B cell (primary cell): Measurements from ENCODE around the genes MIGA2 and PTPA.

DNA sequence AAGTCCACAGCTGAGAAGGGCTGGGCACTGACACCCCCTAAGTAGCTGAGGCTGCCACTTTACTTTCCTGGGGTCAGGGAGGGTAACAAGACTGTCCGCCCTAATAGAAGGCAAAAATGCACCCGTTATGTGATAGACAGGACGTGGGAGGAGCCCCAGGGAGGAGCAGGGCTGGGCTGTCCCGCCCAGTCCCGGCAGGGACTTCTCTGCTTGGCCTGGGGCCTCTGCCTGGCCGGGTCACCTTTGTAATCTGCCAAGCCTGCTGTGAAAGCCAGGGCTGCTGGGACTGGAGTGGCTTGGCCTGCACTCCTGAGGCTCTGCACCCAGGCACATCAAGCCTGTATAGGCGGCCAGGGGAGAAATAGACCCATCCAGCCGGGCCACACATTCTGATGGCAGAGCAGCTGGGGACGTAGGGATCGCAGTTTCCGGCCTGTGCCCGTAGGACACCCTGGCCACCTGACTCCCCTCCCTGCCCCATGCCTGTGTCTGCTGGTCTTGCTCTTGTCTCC lies 28.2 kb downstream of the DYNC2I2 start:
- PRO-cap = no peak
- CAGE, long polyA plus RNA = no peak

- PRO-cap = no peak
- CAGE, long polyA plus RNA = no peak
Measured at GRCh38 chr9:128629199-128629864, 27.3 kb downstream of the DYNC2I2 start.

GRCh38 chr9:128689338-128690152 lies 523 bp downstream of the SET start:
- PRO-cap = bidirectional peak, plus-strand start at chr9:128689974, minus-strand start at chr9:128690025
- CAGE, long polyA plus RNA = start-site peak on the plus strand at chr9:128689503-128689643, 464 and 544 reads in 2 replicates

- PRO-cap = no peak
- CAGE, long polyA plus RNA = no peak
Measured at GRCh38 chr9:128692534-128693285, 3.7 kb downstream of the SET start.

DNA sequence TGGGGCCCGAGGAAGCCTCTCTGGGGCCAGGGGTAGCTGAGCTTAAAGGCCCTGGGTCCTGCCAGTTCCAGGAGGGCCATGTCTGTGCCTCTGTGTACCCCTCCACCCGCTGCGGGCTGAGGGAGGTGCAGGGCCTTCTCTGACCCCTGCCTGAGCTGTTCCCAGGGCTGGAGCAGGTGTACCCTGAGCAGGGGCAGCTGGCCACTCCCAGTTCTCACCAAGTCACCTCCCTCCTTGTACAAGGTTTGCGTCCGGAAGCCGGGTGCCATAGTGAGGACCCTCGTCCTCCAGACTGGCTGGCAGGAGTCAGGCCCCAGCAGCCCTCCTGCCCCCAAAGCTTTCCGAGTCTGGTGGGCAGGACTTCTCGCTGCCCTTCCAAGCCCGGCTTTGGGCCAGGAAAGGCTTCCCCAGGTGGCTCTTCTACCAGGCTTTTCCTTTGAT lies 9.2 kb upstream of the ENDOG start:
- PRO-cap = no peak
- CAGE, long polyA plus RNA = no peak

DNA sequence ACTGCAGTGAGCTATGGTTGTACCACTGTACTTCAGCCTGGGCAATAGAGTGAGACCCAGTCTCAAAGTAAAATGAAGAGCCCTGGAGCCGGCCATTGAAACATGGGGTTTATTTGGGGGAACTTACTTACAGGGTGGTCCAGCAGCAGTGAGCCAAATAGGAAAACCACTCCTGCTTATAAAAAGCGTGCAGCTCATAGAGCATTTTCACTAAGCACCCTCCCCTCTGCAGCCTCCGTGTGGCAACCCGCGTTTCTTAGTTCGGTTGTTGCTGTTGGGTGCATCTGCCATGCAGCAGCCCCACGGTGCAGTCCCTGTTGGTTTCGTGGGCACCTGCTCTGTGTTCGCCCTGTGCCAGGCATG lies 10.2 kb upstream of the PHYHD1 start:
- PRO-cap = no peak
- CAGE, long polyA plus RNA = no peak

DNA sequence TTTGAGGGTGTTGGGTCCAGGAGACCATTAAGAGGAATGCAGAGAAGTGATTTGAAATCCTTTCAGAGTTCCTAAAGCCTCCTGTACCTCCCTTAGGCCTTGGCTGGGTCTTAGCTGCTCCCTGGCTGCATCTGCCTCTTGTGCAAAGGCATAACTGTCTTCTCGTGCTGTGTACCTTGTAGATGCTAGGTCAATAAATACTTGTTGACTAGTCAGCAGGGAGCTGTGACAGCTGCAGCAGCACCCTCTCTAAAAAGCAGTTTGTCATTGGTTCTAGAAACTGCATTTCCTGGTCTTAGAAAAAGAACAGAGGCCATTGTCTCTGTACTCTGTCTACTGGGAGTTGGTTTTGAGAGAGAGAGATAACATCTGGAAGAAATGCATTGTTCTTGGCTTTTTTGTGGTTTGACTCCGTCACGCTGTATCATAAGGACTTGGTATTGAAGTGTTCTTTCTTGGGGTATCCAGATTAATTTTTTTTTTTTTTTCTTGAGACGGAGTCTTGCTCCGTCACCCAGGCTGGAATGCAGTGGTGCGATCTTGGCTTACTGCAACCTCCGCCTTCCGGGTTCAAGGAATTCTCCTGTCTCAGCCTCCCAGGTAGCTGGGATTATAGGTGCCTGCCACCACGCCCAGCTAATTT lies 32.3 kb downstream of the SH3GLB2 start:
- PRO-cap = no peak
- CAGE, long polyA plus RNA = no peak

DNA sequence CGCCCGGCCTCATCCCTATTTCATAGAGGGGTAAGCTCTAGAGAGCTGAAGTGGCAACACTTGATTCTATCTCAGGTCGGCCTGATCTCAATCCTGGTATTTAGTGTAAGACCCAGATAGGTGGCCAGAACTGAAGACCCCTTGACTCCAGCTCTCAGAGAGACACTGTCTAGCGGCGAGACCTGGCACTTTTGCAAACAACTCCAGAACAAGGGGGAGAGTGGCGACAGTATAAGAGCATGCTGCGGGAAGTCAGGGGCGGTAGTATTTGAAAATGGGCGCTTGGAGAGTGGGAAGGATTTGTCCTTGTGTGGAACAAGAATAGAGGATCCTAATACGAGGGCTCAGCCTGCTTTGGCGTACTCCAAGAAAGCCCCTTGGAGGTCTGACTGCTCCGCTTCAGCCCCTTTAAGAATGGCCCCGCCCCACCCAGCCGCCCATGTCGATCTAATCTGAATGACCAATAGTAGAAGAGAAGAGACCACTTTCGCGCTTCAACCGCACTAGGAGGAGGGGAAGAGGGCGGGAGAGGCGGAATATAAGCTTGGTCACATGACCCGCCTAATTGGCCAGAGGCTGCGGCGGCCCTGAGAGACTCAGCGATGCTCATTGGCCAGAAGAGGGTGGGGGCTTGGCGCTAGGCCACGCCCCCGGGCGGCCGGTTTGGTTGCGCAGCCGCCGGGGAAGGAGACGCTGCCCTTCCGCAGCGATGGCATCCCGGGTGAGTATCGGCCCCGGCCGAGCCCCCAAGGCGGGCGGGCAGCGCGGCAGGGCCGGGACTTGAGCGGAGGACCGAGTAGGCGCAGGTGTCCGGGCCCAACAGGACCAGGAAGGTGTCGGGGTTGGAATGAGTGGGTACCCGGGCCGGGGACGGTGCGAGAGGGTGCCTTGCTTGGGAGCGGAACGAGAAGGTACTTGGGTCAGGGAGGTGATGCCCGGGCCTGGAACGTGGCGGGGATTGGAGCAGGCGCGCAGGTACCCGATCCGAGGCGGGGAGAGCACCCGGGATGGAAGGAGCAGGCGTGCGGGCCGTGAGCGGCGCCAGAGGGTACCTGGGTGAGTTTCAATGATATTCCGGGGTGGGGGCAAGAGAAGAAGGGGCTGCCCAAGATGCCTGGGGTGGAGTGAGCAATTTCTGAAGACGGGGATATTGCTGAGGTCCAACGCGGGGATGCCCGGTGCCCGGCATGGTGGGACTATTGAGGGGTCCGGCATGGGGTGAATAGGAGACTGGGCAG lies at the start of gene MIGA2:
MIGA2 (plus strand) TSS at position 666 of the 1,238 bp plus-strand sequence.
- PRO-cap = bidirectional peak, plus-strand start at position 690 of the sequence, minus-strand start at position 372 of the sequence
- CAGE, long polyA plus RNA = start-site peak on the plus strand centred at position 691 of the sequence, 27 bp wide, 55 and 91 reads in 2 replicates

DNA sequence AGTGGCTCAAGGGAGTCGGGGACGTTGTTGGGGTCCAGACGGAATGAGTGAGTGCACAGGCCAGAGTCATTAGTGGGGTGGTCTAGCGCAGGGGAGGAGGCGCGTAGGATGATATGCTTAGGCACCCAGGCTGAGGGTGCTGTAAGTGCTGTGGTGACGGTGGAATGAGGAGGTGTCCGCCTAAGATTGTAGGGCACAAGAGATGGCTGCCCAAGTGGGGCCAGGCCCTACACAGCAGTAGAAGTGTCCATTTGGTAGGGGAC lies 704 bp downstream of the MIGA2 start:
- PRO-cap = no peak
- CAGE, long polyA plus RNA = no peak

DNA sequence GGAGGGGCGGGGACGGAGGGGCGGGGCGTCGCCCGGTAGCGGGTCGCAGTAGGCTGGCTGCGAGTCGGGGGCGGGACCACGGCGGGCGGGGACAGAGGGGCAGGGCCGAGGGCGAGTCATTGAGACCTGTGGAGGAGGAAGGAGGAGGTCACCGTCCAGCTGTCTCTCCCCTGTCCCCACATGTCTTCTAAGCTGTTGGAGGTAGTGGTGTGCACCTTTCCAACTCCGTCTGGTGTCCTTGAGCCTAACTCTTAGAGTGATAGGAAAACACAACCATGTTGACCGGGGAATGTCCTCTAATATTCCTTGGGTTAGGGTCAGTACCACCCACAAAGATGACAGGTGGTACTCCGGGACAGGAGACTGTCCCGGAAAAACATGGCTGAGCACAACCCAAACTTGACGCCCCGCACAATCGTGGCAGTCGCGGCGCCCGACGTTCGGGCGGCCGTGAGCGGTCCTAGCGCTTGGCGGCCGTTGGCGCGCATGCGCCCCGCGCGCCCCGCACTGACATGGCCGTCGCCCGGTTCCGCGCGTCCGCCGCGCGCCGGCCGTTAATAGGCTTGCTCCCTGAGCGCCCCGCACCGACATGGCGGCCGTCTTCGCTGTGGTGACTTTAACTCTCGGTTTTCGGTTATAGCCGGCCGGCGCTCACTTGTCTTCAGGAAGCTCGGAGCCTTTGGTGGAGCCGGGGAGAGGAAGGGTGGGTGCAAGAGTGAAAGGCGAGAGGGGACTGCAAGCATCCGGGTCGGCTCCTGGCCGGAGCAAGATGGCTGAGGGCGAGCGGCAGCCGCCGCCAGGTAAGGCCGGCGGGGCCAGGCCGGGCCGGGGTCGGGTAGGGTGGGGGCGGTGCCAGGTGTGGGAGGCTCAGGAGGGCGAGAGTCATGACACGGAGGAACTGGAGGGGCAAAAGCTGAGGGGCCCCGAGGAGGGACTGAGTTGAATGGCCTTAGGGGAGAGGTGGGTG lies at the start of gene PTPA:
PTPA (plus strand) TSS at position 584 of the 967 bp plus-strand sequence.
- PRO-cap = bidirectional peak, plus-strand start at position 119 of the sequence, minus-strand start outside the sequence; bidirectional peak, plus-strand start at position 505 of the sequence, minus-strand start at position 479 of the sequence
- CAGE, long polyA plus RNA = no peak

DNA sequence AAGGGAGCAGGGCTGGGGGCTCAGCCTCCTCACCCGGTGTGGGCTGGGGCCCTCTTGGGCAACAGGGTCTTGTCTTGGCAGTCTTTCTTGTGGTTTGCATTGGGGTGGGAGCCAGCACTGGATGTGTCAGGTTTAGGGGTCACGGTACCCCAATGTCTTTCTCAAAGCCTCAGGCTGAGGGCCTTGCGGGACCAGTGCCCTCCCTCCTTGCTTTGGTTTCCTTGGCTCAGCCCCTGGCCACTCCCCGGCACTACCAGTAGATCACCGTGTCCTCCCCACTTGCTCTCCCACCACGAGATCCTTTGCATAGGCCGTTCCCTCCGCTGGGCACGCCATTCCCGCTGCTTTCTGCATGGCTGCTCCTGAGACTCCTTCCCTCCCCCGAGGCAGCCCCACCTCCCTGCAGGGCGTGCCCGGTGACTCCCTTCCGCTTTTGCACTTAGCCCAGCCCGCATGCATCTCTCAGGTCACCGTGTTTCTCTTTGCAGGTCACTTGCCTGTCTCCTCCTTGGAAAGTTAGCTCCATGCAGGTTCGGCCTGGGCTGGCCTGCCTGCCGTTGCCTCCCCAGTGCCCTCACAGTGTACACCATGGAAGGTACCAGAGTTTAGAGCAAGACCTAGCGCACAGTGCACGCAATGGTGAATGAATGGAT lies 214.6 kb downstream of the C9orf50 start:
- PRO-cap = no peak
- CAGE, long polyA plus RNA = no peak

- PRO-cap = bidirectional peak, plus-strand start at chr9:129413310, minus-strand start at chr9:129413196; bidirectional peak, plus-strand start at chr9:129413466, minus-strand start at chr9:129413471; bidirectional peak, plus-strand start at chr9:129413989, minus-strand start at chr9:129413681
- CAGE, long polyA plus RNA = no peak
Measured at GRCh38 chr9:129412911-129413870, 207.7 kb downstream of the C9orf50 start.

DNA sequence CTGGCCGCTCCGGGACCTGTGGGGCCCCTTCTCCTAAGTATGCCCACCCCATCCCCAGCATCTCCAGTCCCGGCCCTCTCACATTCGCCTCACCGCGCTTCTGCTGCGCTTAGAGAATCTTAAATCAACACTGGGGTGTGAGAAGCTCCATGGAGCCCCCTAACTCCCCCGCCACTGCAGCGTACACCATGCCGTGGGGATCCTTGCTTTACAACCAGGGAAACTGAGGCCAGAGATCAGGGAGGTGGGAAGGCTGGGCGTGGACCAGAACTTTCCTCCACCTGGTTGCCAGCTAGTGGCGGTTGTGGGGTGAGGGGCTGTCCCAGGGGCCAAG lies 161.3 kb downstream of the C9orf50 start:
- PRO-cap = no peak
- CAGE, long polyA plus RNA = no peak

- PRO-cap = no peak
- CAGE, long polyA plus RNA = no peak
Measured at GRCh38 chr9:129473628-129474394, 147.1 kb downstream of the C9orf50 start.

DNA sequence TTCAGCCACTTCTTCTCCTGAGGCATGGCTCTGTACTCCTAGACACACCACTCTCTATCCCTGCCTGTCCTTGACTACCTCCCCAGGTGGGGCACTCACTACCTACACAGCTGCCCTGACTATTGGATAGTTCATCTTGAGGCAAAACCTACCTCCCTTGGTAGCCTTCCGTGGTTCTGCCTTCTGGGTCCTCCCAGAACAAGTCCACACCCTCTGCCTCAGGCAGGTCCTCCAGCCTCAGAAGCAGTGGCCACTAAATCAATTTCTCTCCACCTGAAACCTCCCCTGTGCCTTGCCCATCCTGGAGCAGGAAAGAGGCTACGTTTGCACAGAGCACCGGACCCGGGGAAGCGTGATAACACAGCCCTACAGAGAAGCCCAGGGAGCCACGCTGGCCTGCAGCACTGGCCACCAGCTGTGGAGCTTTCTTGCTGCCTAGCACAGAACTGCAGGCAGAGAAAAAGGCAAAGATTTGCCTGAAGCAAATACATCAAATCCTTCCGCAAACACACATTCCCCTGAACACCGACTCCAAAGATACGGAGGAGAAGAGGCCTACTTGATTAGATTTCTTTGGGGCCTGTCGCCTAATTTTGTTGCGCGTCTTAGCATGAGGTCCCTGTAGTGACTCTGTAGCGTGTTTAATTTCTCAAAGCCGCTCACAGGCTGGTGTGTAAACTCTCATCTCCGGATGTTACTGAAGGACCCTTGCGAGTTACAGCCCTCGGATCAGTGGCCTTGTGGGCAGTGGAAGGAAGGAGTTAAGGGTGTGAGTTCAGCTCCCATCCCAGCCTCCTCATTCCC lies 141.7 kb downstream of the C9orf50 start:
- PRO-cap = no peak
- CAGE, long polyA plus RNA = no peak

- PRO-cap = no peak
- CAGE, long polyA plus RNA = no peak
Measured at GRCh38 chr9:129487301-129487648, 133.6 kb downstream of the C9orf50 start.

DNA sequence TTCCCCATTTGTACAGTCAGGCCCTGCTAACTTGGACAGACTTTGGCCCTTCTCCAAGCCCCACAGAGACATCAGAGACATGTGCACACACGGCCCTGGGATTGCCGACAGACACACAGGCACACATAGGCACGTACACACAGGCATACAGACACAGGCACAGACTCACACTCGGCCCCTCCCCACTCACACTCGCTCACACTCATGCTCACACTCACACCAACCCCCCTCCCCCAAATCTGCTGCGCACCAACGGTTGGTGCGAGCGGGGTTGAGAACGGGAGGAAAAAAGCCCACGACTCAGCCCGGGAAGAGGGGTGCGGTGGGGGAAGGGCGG lies 133.0 kb downstream of the C9orf50 start:
- PRO-cap = bidirectional peak, plus-strand start outside the sequence, minus-strand start at position 139 of the sequence
- CAGE, long polyA plus RNA = no peak

GRCh38 chr9:129499945-129500584 lies 120.8 kb downstream of the C9orf50 start:
- PRO-cap = no peak
- CAGE, long polyA plus RNA = no peak

DNA sequence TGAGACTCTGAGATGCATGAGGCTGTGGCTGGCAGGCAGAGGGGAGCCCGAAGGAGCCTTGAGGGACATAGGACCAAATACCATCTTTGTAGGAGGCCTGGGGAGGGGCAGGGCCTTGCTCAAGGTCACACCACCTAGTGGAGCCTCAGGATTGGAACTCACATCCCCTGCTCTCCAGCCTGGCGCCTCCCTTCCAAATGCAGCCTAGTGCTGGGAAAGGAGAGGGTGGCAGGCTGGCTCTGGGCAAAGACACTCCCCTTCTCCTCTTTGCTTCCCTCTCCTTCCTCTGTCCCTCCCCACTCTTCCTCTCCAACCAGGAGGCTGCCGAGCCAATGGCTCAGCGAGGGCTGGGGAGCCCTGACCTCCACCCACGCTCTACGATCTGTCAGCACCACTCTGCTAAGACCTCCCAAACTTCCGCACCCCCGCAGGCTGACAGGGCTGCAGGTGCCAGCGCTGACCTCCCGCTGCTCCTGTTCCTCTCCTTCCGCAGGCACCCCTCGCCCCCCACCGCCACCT lies 53.0 kb downstream of the C9orf50 start:
- PRO-cap = no peak
- CAGE, long polyA plus RNA = no peak

DNA sequence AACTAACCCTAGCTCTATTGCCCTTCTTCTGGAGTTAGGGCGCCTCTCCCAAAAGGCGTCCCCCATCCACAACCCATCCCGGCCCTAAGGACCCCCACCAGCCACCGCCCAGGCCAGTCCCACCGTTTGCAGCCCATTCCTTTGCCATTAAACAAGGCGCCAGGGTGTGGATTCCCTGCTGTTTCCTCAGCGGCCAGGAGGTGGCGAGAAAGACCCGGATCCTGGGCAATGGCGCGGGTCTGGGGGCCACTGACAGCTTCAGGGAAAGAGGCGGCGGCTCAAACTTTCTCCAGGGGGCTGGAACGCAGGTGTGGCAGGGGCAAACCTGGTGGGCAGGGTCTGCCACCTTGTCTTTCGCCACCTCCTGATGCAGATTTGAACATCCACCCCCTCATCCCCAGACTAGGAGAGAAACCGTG lies 9.8 kb downstream of the C9orf50 start:
- PRO-cap = unidirectional peak, plus-strand start at position 228 of the sequence
- CAGE, long polyA plus RNA = no peak